ENCODE measurements around the gene CCDC198.

DNA sequence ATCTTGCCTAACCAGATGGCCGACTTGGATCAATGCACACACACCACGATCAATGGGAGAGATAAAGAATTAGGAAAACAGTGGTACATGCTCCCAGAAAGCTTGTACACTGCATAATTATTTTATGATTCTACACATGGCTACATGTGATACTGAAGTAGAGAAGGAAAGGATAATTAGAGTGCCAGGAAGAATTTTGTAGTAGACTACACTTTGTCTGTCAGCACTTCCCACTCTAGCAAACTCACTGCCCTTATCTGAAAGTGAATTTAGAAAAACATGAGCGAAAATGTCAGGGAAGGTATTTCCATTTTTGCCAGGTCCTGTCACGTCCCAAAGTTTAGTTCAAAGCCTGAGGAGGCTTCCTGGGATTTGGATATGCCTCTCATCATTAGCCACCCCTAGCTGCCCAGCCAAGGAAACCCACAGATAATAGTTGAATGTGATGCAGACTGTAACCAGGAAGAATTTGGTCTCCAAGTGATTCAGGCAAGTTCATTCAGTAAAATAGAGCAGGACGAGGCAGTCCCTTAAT is 199.5 kb upstream of the OTX2 start:
- PRO-cap = no peak

GRCh38 chr14:57268321-57268747 is 371 bp downstream of the EXOC5 start:
- PRO-cap = bidirectional peak, plus-strand start at chr14:57268604, minus-strand start at chr14:57268431; bidirectional peak, plus-strand start at chr14:57268696, minus-strand start at chr14:57268725

GRCh38 chr14:57275044-57275539 is 6.3 kb downstream of the AP5M1 start:
- PRO-cap = no peak

DNA sequence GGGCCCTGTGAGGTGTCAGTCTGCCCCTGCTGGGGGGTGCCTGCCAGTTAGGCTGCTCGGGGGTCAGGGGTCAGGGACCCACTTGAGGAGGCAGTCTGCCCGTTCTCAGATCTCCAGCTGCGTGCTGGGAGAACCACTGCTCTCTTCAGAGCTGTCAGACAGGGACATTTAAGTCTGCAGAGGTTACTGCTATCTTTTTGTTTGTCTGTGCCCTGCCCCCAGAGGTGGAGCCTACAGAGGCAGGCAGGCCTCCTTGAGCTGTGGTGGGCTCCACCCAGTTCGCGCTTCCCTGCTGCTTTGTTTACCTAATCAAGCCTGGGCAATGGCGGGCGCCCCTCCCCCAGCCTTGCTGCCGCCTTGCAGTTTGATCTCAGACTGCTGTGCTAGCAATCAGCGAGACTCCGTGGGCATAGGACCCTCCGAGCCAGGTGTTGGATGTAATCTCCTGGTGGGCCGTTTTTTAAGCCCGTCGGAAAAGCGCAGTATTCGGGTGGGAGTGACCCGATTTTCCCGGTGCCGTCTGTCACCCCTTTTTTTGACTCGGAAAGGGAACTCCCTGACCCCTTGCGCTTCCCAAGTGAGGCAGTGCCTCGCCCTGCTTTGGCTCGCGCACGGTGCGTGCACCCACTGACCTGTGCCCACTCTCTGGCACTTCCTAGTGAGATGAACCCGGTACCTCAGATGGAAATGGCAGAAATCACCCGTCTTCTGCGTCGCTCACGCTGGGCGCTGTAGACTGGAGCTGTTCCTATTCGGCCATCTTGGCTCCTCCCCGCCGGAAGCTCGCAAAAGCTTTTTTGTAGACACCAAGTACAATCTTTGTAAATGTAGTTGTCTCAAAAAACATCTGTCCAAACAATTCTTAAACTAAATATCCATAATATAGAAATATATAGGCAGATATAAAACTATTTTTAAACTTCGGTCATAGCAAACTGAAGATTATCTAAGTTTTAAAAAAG is 46.8 kb upstream of the NAA30 start:
- PRO-cap = no peak

GRCh38 chr14:57389400-57390128 is 822 bp upstream of the NAA30 start:
- PRO-cap = bidirectional peak, plus-strand start at chr14:57389812, minus-strand start at chr14:57389697

GRCh38 chr14:57412326-57412959 is 22.1 kb downstream of the NAA30 start:
- PRO-cap = no peak

- PRO-cap = no peak
Measured at GRCh38 chr14:57493432-57494155, at the start of gene CCDC198. CCDC198 (minus strand) TSS chr14:57493857.

GRCh38 chr14:58244209-58244538 is 469 bp upstream of the PSMA3 start:
- PRO-cap = bidirectional peak, plus-strand start at chr14:58244445, minus-strand start at chr14:58244259

- PRO-cap = bidirectional peak, plus-strand start at chr14:58428430, minus-strand start at chr14:58428419
Measured at GRCh38 chr14:58428092-58428707, 681 bp downstream of the KIAA0586 start.

GRCh38 chr14:59107733-59108315 is 80.6 kb upstream of the DAAM1 start:
- PRO-cap = unidirectional peak, plus-strand start at chr14:59108095

DNA sequence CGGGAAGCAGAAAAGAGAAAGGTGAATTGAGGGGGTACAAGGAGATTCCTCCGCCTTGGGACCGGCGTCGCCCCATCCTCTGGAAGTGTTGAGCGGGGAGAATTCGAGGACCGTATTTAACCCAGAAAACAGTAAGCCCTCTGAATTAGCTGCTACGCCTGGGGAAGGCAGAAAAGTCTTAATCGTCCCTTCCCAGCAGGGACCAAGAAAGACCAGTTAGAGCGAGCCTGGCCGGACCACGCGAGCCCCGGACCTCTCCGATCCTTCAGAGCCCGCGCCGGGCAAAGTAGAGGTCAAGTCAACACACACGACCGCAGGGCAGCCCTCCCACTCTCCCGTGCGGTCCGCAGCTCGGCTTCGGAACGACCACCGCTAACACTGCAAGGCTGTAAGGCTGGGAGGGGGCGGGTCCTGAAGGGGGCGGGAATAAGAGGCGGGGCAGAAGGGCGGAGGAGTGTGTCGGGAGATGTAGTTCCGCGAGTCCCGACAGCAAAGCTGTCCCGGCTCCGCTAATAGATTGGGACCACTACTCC is 353 bp upstream of the DAAM1 start:
- PRO-cap = bidirectional peak, plus-strand start outside the sequence, minus-strand start at position 365 of the sequence

DNA sequence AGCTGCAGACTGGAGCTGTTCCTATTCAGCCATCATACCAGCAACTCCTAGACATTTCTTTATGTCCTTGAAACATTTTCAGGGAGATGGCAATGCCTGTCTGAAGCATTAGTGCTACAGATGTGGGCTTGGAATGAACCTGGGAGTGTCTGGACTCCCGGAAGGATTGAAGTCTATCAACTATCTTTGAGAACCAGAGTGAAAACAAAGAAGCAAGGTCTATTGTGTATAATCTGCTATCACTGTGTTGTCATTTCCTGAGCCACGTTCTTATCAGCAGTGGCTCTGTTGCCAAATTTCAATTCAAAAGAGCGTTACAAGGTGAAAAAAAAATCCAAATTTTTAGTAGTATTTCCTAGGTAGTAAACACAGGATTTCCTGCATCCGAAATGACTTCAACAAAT is 58.8 kb downstream of the GPR135 start:
- PRO-cap = no peak

DNA sequence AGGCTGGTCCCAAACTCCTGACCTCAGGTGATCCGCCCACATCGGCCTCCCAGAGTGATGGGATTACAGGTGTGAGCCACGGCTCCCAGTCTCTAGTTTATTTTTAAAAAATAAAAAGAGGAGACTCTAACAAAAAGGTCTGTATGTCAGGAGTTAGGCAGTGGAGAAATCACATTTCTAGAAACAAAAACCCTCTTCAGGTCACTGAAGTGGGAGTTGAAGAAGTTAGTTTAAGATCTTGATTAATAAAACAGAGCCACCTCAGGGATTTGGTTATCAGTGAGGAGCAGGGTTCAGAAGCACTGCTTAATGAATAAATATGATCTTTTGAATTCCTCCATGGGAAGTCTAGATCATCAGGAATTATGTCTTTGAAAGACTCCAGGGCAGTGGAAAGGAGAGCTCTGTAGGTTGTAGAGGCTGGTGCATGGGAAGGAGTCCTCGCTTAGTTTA is 29.7 kb upstream of the DHRS7 start:
- PRO-cap = no peak

DNA sequence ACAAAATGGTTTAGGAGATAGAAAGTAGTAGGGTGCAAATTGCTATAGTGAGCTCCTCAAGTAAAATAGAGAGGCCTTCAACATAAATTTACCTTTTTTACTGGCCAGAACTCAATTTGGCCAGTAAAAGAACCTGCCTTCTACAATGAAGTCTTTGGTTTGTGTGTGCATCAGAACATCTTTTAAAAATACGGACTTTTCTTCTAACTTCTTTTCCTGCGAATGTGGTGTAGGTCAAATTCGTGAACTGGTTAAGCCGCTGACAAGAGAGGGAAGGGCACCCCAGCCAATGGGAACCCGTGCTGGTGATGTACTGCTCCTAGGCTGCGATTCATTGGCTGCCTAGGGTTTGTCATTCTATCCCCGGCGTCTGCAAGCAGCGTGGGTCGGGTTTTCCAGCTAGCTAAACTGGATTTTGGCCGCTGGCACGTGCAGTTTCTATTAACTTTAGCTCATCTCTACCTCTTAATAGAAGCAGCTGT is 1.2 kb upstream of the PPM1A start:
- PRO-cap = bidirectional peak, plus-strand start at position 406 of the sequence, minus-strand start at position 227 of the sequence

DNA sequence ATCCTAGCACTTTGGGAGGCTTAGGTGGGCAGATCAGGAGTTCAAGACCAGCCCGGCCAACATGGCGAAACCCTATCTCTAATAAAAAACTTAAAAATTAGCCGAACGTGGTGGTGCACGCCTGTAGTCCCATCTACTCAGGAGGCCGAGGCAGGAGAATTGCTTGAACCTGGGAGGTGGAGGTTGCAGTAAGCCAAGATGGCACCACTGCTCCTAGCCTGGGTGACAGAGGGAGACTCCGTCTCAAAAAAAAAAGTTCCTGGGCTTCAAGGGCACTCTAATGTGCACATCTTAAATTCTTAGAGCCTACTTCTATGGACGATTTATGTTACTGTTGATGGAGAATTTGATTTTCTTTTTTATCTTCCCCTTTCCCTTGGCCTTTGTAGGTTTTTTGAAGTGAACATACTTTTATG is 14.0 kb downstream of the PPM1A start:
- PRO-cap = no peak

GRCh38 chr14:60330861-60331549 is 82.0 kb downstream of the PPM1A start:
- PRO-cap = no peak

DNA sequence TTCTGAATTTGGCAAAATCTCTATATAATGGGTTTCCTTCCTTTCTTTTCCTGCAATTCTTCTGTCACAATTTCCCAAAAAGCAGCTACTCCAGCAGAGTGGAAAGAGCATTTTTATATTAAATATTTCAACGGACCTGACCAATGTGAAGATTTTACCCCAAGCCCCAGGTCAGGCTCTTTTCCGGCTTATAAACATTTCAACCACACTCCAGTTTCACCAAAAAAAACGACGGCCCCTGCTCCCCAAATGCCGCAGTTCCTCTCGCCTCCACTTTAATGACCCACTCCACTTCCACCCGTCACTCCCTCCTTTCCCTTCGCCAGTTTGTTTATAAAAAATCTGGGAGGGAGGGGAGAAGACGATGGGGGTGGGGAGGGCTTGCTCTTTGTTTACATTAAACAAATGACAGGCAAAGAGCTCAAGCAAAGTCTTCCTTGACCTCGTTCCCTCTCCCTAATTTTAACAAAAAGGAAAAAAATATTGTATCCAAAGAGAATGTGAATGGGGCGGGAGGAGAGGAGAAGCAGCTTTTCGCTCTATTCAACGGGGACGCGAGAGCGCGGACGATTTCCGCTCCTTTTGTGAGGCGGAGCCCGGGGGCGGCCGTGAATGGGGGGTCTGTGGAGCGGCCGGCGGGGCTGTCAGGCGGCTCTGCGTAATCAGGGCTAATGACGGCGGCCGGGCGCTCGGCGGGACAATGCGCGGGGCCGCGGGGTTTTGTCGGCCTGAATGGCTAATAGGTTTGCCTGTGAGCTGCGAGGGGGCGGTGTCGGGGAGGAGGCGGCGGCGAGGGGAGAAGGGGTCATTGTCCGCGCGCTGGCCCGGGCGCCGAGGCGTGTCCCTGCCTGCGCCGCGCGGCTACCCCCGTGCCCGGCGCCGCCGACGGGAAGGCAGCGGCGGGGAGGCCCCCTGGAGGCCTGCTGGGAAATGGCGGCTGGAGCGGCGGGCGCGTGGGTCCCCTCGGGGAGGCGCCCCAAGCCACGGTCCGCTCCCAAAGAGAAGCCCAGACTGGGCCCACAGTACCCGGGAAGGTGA is 5.6 kb downstream of the SIX6 start:
- PRO-cap = no peak

DNA sequence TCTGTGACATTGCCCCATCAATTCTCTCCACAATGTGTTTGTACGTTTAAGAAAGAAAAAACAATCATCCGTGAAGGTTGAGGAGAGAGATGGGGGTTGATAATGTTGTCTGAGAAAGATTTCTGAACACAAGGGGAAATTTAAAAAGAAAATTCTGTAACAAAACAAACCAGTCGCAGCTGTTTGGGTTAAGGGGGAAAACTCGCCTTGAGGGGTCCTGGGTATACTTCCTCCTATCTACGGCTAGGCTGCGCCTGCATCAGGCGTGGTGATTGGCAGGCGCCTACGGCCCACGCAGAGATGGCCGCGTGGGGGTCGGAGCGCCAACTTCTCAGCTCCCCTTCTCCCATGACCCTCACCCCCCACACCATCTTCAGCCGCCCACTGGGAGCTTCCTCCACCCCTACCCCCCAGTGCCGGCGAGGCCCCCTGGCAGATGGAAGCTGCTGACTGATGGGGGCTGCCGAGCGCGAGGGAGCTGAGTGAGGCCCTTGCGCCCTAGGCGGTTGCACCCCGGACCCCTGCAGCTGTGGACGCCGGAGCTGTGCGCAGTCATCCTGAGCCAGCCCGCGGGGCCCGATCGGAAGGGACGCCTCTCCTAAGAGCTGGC is 12.2 kb downstream of the SIX1 start:
- PRO-cap = unidirectional peak, plus-strand start at position 554 of the sequence

DNA sequence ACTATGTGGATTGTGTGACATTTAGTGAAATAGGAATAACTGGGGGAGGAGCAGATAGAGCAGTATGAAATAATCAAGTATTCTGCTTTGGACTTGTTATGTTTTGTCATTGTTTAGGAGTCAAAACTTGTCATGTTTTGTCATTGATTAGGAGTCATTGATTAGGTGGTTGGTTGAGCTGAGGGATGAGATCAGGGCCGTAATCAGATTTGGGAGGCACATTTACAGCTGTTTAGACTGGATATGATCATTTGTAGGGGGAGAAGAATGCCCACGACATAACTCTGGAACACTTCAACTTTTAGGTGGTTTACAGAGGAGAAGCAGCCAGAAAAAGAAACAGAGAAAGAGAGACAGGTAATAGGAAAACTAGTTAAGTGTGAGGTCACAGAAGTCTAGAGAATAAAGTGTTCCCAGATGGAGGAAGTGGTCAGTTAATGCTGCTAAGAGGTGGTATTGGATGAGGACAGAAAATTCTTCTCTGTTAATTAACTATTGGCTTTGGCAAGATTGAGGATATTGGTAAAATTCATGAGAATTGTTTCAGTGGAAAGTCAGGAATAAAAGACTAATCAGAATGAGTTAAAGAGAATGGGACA is 40.3 kb downstream of the MNAT1 start:
- PRO-cap = no peak

DNA sequence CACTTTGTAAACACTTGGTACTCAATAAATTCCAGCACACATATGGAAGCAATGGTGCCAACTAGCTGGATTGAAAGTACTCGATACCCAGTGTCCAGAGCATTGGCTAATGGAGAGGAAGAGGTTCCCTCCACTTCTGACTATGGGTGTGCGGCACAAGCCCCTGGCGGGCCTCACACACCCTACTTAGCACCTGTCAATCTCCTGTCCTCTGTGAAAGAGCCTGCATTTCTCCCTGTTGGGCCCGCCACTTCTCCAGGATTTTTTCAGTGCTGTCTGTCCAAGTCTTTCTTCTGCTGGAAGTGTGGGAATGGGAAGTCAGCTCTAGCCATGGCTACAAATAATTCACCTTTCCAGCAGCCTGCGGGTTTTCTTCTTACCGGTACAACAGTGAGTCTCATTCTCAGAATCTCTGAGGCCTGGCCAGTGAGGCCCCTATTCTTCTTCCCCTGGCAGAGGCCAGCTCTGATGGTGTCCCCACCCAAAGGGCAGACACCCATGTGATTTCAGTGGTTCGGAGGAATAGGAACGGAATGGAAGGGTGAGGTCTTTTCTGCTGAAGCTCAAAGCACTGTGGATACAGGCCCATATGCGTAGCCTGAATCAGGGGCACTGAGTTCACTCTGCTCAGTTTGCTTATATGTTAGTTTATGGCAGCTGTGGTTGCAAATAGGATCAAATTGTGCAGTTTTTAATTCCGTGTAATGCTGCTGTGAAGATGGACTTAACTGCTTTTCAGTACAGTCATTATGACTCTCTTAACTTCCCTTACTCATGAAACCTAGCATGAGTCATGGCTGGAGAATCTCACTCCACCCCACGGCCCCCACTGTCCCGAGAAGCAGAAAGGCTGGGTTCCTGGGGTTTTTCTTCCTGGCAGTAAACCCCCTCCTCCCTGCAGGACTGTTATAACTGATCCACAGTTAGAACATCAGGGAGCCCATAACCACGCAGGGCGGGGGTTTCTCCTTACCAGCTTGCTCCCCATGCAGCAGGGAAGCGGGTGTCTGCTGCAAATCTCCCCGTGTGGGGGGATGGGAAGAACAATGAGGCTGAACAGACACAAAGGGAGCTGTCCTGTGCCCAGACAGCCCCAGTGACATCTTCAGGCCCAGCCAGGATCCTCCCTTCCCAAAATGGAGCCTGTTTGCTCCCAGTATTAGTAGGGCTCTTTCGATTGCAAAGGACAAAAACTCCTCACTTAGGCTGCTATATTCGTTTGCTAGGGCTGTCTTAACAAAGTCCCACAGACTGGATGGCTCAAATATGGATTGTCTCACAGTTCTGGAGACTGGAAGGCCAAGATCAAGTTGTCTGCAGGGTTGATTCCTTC is 122.6 kb downstream of the SLC38A6 start:
- PRO-cap = no peak